ENCODE measurements around the gene HMGCLL1.

DNA sequence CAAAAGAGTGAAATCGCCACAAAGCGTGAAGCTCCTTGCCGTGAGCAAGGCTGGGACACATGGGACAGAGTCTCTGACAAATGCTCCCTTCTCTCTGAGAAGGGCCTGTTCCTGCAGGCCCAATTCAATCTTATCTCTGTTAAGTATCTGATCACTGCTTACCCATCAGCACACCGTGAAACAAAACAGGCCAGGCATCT, 79.3 kb downstream of the GCLC start:
- PRO-cap, result no peak

- PRO-cap, result no peak
These were observed 36.4 kb downstream of the GCLC start for GRCh38 chr6:53508436-53509018.

- PRO-cap, result no peak
These were observed 5.2 kb downstream of the GCLC start for GRCh38 chr6:53539659-53540117.

DNA sequence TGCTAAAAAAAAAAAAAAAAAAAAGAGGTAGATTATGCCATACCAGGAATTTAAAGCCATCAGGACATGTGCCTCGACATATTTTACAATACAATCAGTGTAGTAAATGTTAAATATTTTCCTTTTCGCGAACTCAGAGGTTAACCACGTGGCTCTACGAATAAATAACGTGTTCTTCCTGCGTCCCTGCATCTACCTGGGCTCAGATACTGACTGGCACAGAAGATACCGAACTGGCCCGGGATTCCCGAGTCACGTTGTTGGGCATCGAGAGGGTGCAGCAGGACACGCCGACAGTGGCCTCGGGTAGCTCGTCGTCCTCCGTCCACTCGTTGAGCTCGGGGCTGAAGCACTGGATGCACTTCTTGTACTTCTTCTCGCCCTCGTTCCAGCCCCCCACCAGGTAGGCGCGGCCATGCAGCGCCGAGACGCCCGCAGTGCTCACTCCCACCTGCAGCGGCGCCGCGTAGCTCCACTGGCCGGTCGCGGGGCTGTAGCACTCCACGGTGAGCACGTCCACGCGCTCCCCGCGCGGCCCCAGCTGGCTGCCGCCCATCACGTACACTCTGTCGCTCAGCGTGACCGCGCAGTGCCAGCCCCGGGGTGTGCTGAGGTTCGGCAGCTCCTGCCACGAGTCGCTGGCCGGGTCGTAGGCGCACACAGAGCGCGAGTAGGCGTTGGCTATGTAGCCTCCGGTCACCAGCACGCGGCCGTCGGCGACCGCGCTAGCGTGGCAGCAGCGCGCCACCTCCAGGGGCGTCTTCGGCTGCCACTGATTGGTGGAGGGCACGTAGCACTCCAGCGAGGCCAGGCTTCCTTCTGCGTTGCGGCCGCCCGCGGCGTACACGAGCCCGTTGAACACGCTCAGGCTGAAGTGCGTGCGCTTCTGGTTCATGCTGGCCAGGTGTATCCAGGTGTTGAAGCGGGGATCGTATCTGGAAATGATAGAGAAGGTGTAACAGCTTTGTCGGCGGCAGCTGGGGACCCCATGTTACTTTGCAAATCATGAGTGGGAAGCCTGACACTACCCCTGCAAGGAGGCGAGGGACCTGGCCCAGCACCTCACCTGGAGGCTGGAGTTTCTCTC, 13.8 kb downstream of the KLHL31 start:
- PRO-cap, result unidirectional peak, plus-strand start at position 267 of the sequence; bidirectional peak, plus-strand start at position 499 of the sequence, minus-strand start at position 439 of the sequence; bidirectional peak, plus-strand start at position 621 of the sequence, minus-strand start at position 727 of the sequence

GRCh38 chr6:53734409-53735035, 60.3 kb upstream of the LRRC1 start:
- PRO-cap, result no peak

DNA sequence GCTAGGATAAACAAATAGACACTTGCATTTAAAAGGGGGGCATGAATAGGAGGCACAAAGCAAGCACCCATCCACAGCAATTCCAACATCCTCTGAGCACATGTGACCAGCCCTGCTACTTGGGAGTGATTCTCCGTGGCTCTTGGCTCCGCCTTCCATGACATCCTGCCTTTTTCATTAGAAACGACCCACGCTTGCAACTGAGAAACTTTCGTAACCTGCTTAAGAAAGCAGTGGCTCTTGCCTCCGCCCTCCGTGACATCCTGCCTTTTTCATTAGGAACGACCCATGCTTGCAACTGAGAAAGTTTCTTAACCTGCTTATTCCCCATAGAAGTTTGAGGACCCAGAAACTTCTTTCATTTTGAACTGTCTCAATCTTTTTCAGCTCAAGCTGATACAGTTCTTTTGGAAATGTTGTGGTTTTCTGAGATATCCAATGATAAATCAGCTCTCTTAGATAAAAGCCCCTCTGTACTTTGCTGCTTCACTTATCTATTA, 53.3 kb upstream of the LRRC1 start:
- PRO-cap, result no peak

DNA sequence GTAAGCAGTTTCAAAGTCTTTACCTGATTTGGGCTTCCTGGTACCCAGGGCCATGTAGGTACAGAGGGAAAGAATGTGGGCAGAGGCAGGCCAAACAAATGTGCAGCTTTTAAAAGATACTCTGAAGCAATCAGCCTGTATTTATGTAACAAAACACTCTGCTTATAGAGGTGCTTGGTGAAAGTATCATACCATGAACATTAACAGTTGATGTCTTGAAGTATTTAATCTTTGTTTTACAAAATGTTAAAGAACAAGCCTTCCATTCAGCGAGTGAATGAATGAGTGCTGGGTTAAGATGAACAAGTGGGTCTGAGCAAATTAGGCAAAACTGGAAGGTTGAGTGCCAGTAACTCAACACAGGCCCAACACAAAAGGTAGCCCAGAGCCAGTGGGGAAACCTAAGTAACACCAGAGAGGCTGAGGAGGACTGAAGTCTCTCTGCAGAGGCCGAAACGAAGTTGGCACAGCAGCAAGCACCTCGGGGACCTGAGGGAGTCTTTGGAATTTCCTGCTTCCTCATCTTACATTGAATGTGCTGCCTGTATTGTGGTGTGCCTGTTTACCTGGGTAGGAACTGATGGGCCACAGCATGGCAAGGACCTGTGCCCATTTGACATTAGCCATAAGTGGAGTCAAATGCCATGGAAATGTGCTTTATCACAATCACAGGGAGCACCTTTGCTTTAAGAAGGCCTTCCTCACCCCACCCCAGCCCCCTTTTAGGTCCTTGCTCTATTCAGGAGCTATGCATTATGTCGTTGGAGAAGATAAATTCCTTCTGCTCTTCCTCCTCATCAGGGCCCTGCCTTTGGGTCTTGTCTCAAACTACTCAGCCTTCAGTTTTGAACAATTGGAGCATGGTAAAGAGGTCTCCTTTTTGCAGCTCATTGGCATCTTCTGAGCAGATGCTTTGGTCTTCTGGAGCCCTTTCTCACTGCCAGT, 60.5 kb downstream of the LRRC1 start:
- PRO-cap, result no peak

- PRO-cap, result no peak
These were observed 111.8 kb upstream of the MLIP start for GRCh38 chr6:53999385-53999972.

DNA sequence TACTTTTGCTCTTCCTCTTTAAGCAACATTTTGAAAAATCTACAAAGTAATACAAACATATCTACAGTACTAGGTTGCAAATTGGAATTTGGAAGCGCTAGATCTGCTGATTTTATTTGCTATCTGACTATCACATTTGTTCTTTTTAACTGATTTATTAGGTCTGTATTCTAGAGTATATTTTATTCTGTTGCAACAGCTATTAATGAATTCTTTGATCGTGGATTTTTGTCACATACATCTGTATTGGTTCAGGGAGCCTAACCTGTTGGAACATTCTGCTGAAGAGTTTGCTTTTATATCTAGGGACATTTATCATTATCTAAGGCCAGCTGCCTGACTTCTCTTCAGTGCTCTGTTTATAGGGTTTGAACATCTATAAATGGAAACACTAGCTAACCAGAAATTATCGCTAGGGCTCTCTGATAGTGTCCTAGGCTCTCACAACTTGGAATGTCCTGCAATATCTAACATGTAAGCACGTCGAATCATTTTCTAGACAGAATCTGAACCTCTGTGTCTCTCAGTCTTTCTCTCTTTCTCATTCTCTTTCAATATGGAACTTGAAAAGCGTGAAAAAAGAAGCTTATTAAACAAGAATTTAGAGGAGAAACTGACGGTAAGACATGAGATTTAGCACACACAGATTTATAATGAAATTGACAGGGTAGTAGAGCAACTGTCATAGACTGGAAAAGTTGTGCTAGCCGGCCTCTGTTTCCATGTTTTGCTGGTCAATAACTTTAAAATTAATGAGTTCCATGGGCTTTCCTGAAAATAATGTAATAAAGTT, 92.6 kb upstream of the MLIP start:
- PRO-cap, result no peak

DNA sequence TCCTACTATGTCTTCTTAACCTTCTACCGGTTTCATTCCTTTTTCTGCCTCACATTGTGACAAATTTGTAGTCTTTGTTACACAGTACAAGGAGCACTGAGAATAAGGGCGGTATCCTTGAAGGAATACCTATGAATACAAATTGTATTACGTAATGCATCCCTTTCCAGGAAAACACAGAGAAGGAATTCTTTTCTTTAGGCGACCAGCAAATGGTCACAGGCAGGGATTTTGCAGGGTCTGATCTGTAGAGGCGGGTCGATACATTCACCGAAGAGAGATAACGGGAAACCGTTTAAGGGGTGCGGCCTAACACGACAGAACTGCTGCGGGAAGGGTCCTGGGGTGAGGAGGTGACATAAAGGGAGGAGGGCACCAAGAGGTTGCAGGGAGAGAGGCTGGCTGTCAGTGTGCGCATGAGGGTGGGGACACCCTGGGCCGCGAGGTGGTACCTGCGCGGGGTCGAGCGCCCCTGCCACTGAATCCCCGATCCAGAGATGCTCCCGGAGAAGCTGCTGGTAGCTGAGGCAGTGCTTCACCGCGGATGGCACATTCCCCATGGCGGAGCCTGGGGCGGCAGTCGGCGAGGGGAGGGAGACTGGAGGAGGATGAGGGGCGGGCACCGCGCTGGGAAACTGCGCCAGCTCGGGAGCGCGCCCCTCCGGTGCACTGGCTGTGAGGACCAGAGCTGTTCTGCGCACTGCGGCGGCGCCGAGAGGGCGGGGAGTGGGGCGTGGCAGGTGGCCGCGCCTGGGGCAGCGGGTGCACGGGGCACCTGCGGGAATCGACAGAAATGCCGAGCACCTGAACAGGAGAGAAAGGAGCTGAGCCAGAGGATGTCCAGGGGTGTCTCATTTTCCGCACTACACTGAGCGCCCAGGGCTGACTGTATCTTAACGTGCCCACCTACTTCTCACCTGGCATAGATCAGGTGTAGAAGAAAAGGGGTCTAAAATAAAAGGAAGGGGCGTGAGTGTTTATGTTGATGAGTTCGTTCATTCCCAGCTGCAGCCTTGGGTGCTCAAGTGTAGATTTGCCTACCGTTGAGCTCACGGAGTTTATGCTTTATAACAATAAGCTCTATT, at the start of gene HMGCLL1:
Gene HMGCLL1 (minus strand): TSS at position 697 of the 1,085 bp plus-strand sequence.
- PRO-cap, result no peak

GRCh38 chr6:56369975-56370503, 122.7 kb upstream of the COL21A1 start:
- PRO-cap, result no peak

DNA sequence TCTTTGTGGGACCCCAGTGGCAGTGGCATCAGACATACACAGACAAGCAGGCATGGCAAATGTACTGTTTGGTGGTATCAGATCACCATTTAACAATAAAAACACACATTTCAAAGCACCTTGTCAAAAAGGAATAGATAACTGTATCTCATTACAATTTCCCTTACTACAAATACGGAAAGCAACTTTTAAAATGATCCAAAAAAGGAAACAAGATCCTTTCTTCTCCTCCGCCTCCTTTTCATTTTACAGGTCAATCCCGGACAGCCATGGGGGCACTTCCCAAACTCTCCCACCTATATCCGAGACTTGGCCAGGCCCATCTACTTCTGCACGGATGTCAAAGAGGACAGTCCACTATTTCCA, 208.9 kb upstream of the COL21A1 start:
- PRO-cap, result no peak

- PRO-cap, result no peak
These were observed 211.3 kb upstream of the COL21A1 start for GRCh38 chr6:56458607-56459218.

GRCh38 chr6:56514451-56514861, 267.1 kb upstream of the COL21A1 start:
- PRO-cap, result no peak

- PRO-cap, result unidirectional peak, minus-strand start at chr6:56689340
These were observed 265.6 kb downstream of the DST start for GRCh38 chr6:56688947-56689418.

- PRO-cap, result unidirectional peak, minus-strand start at chr6:56693368
These were observed 261.4 kb downstream of the DST start for GRCh38 chr6:56693137-56693751.

DNA sequence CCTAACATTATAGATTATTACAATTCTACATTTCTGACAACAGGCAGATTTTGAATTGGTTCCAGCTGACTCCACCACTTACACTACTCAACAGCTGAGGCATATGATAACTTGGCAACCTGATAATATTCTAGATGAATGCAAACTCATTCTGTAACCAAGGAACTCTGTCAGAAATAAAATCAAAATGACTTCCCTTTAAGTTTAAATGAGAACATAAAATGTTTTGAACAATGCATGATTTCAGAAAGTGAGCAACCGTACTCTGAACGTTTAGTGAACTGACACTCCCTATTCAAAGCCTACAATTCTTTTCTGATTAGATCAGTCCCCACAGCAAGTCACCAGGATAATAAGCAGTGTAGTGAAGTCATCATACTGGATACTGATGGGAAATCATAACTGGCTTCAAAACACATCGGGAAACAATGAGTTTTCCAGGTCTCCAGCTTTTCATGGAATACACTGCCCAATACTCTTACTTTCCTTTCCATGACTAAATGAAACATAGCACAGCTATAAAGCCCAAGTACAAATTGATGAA, 113.8 kb downstream of the DST start:
- PRO-cap, result no peak

DNA sequence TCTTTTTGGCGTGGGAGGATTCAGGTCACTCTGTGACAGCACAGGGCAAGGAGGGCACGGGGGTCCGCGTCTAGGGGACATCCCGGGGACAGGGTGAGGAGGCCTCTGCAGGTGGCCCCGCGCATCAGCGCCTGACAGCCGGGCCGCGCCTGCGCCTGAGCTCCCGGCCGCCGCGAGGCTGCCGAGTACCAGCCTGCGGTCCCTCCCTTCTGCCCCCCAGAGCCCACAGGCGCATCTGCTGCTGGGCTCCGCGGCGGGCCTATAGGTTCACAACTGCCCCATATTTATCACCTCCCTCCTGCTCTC, 110.6 kb downstream of the DST start:
- PRO-cap, result unidirectional peak, minus-strand start at position 133 of the sequence

GRCh38 chr6:57320959-57321597, 3.6 kb downstream of the PRIM2 start:
- PRO-cap, result no peak

GRCh38 chr6:57423213-57423610, 105.8 kb downstream of the PRIM2 start:
- PRO-cap, result no peak